Transverse colon (tissue), 4 donors: ENCODE data around the gene AZIN2.

DNA sequence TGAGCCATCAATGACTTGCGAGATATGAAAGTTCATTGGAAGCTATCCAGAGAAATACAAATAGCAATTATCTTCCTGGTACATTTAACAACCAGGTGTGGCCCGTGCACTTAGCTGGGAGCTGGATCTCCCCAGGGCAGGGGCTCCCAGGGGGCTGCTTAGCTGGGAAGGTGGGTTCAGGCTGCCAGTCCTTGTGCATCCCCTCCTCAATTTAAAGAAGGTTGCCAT is 3.6 kb upstream of the TMEM54 start:
- PRO-cap = unidirectional peak, plus-strand start at position 87 of the sequence; unidirectional peak, plus-strand start at position 113 of the sequence
- RAMPAGE, long total RNA, 4 experiments = start-site peak on the plus strand in 1 of 4 experiments, centred at position 96 of the sequence, 7 reads per replicate

DNA sequence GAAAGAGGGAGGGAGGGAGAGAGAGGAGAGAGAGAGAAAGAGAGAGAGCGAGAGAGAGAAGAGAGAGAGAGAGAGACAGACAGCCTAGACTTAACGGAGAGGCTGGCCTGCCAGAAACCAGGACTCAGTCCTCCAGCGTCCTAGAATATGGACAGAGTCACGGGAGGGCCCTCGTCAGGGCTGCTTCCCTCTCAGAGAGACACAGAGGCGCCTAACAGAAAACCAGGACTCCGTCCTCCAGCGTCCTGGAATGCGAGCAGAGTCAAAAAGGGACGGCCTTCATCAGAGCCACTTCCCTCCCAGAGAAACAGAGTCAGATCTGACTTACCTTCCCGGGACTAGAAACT is 24.6 kb upstream of the TMEM54 start:
- PRO-cap = no peak
- RAMPAGE, long total RNA, 4 experiments = no peak in any of the 4 experiments

DNA sequence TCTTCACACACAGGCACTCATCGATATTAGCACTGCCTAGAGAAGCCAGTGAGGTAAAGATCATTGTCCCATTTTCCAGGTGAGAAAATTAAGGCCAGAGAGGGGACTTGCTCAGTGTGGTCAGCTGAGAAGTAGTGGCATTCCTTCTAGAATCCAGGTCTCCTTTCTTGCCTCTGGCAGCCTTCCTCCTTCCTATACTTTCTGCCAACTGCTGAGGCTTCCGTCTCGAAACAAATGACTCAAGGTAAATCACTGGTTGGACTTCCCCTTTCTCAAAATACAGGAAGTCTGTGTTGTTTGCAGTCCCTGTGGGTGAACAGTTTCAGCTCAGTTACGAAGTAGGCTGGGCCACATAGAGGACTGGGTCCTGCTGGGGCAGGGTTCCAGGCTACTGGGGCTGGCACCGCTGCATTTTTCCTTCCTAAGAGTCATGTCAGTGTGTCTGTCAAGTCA is 16.5 kb upstream of the RNF19B start:
- PRO-cap = bidirectional peak, plus-strand start at position 330 of the sequence, minus-strand start at position 236 of the sequence
- RAMPAGE, long total RNA, 4 experiments = no peak in any of the 4 experiments

GRCh38 chr1:33080760-33081641 is at the start of gene AZIN2:
TSS of gene AZIN2 (plus strand) at chr1:33081153.
- PRO-cap = bidirectional peak, plus-strand start at chr1:33081155, minus-strand start at chr1:33080977
- RAMPAGE, long total RNA, 4 experiments = start-site peak on the plus strand in 2 of 4 experiments, at chr1:33081147-33081153 at its widest, 91 to 164 reads per replicate

DNA sequence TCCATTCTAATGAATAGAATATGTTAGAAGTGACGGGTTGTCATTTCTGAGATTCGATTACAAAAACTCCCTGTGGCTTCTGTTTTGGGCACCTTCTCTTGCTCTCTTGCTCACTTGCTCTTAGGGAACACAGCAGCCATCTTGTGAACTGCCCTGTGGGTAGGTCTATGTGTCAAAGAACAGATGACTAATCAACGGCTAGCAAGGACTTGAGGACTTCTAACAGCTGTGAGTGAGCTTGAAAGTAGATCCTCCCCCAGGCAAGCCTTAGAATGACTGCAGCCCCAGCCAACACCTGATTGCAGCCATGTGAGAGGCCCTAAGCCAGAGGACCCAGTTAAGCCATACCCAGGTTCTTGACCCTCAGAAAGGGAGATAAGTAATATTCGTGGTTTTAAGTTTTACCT is 49.4 kb downstream of the AZIN2 start:
- PRO-cap = no peak
- RAMPAGE, long total RNA, 4 experiments = no peak in any of the 4 experiments

DNA sequence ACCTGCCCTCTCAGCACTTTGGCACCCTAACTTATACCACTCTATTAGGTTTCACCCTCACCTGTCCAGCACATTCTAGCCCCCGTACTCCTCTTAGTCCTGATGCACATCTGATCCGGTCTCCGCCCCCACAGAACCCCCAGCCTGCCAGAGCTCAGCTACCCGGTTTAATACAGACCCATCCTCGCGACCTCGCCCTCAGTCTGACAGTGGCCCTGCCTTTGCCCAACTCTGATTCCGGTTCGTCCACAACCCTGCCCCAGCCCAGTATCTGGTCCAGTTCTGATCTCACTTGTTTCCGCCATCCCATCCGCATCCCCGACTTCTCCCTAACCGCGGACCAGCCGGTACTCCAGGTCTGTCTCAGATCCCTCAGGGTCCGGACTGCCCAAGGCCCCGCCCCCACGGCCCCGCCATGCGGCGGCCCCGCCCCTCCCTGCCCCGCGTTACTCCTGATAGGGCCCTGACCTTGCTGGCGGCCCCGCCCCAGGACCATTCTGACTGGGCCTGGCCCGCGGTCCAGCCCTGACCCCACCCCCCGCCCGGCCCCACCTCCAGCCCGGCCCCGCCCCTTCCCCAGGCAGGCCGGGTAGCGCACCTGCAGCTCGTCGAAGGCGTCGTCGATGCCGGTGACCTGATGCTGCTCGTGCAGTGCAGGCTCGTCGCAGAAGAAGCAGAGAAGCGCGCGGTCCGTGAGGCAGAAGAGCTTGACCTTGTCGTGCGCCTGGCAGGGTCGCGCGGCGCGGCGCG is 1.2 kb downstream of the TRIM62 start:
- PRO-cap = bidirectional peak, plus-strand start at position 623 of the sequence, minus-strand start at position 352 of the sequence
- RAMPAGE, long total RNA, 4 experiments = no peak in any of the 4 experiments

GRCh38 chr1:33181177-33181825 is 542 bp downstream of the TRIM62 start:
- PRO-cap = unidirectional peak, plus-strand start at chr1:33181482
- RAMPAGE, long total RNA, 4 experiments = no peak in any of the 4 experiments

DNA sequence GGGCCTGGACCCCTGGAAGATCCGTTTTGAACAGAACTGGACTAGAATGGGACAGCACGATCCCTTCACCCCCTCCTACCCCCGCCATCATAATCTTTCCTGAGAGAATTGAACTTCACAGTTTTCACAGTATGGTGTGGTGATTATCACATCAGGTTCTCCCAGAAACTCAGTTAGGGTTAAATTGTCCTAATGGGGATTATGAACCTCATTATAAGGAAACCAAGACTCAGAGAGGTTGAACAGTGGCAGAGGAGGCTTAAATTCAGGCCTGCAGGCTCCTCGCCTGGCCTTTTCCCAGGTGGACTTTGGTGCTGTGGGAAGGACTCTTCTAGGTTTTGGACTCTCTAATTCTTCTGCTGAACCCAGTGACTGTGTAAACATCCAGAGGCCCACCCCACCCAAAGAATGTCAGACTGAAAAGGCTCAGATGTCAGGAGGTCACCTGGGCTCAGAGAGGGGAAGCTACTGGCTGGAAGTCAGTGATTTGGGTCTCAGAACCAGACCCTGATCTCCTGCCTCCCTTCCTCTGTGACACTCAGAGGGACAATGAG is 2.4 kb downstream of the ZNF362 start:
- PRO-cap = no peak
- RAMPAGE, long total RNA, 4 experiments = no peak in any of the 4 experiments

GRCh38 chr1:33301010-33301466 is 19.9 kb downstream of the A3GALT2 start:
- PRO-cap = no peak
- RAMPAGE, long total RNA, 4 experiments = no peak in any of the 4 experiments

GRCh38 chr1:33332065-33333221 is 11.5 kb upstream of the A3GALT2 start:
- PRO-cap = no peak
- RAMPAGE, long total RNA, 4 experiments = start-site peak on the minus strand in 1 of 4 experiments, at chr1:33332305-33332475 at its widest, 25 reads per replicate

DNA sequence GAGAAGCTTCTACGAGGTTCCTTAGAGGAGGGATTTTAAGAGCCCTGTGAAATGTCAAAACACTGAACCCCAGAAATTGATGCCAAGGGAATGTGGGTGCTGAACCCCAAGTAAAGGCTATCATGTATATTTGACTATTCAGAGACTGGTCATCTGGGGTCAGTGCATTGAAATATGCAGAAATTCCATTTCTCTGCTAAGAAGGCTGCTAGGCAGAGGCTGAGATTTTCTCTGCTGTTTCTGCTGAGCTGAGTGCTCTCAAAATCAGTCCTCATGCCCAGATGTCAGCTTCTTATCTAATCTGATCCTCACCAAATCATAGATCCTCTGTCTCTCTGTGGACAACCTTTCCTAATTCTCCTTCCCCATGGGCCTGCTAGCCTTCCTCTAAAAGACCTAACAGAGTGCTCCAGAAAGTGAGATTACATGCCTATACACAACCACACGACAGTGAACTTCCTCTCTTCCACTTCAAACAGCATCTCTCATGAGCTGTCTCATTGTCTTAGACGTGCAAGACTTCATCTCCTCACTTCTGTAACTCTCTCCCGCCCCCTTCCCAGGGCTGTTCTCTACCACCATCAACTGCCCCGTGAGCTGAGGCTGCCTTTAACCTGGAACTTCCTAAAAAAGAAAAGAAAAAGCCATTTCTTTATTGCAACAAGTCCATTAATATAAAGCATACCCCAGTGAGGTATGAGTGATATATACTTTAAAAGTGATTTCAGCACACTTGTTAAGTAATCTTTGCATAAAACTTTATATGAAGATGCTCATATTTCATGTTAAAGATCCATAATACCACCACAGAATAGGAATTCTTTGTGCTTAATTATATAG is 14.1 kb upstream of the A3GALT2 start:
- PRO-cap = no peak
- RAMPAGE, long total RNA, 4 experiments = start-site peak on the minus strand in 2 of 4 experiments, centred at positions 316 to 641 of the sequence, 12 to 16 reads per replicate

DNA sequence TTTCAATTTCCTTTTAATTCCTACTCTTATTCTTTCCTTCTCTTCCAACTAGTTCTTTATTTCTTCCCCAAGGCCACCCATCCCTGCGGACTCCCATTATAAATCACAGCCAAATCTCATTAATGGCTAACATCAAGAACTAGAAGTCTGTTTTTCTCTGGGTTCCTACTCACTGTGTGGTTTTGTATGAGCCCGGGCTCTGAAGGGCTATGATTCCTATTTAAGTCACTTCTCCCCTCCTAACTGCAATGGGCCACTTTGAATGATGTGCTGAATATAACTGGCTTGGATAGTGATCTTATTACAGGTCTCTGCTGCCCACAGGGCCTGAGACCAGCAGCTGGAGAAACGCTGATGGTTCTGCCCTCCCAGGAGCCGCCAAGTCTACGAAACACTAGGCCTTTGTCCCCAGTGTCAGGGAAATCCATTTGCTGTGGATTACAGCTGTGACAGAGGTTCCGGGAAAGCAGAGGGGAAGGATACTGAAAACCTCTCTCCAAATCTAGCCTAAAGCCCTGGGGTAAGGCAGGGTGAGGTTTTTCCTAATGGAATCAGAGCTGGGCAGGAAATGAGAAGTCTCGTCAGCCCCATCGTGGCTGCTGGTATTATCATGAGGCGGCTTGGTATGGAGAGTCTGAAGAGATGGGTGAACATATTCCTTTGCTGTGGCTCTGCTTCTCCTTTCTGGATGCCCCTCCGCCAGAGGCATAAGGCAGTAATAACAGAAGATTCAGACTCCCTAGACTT is 48.3 kb downstream of the PHC2 start:
- PRO-cap = no peak
- RAMPAGE, long total RNA, 4 experiments = no peak in any of the 4 experiments

DNA sequence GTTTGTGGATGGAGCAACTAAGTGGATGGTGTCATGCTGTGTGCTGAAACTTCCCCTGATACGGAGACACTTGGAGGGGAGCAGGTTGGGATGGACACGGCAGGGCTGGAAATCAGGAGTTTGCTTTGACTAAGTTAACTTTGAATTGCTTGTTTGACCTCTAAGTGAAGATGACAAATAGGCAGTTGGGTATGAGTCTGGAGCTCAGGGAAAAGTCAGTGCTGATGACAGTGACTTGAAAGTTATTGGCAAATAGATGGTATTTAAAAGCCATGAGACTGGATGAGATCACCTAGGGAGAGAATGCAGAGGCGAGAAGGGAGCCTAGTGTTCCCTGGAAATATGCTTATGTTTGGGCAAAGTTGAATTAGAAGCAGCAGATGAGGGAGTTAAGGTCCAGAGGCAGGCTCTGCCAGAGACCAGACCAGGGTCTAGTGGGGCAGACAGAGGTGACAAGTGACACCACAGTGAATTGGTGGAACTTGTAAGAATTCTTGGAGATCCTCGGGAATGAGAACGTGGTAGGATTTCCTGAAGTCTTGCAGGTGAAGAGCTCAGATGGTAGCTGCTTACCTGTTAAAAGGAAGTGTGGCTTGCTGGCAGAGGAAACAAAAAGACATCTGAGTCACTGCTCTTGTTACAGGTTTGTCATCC is 12.6 kb upstream of the ZSCAN20 start:
- PRO-cap = no peak
- RAMPAGE, long total RNA, 4 experiments = no peak in any of the 4 experiments

- PRO-cap = no peak
- RAMPAGE, long total RNA, 4 experiments = no peak in any of the 4 experiments
Observed at GRCh38 chr1:33470470-33471216, 1.8 kb upstream of the ZSCAN20 start.

DNA sequence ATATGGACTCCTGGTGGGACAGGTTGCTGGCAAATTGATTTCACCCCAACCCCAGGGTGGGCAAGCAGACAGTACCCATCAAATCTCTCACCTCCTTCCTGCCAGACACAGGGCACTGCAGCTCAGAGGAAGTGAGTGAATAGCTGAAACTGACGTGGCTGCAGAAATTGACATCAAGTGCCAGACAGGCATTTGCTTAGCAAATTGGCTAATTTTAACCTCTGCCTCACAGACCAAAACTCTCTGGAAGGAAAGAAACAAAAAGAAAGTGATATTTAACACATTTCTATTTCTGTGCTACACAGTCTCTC is 39.0 kb downstream of the HMGB4 start:
- PRO-cap = unidirectional peak, minus-strand start at position 133 of the sequence
- RAMPAGE, long total RNA, 4 experiments = no peak in any of the 4 experiments

DNA sequence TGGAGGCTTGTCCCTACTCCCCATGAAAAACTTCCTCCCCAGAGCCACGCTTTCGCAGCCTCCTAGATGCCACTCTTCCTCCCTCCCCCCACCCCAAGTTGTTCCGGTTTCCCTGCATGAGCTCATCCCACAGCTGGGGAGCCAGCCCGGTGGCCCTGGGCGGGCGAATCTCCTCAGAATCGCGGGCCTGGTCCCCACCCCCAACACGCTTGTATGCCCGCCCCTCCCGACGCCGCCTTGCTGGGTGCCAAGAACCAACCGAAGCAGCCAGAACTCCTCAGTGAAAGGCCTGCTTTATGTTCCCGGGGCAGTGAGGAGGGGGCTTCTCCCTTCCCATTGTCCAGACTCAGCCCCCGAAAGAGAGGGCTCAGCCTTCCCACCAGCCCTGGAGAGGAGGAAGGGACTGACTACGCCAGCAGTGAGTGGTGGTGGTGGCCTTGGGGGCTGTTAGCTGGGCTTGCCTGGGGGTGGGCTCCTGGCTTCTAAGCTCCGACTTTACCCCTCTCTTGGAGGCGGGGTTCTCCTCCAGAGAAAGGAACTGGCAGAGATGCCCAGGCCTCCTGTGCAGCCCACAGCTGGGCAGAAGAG is 1.8 kb upstream of the CSMD2 start:
- PRO-cap = no peak
- RAMPAGE, long total RNA, 4 experiments = no peak in any of the 4 experiments

DNA sequence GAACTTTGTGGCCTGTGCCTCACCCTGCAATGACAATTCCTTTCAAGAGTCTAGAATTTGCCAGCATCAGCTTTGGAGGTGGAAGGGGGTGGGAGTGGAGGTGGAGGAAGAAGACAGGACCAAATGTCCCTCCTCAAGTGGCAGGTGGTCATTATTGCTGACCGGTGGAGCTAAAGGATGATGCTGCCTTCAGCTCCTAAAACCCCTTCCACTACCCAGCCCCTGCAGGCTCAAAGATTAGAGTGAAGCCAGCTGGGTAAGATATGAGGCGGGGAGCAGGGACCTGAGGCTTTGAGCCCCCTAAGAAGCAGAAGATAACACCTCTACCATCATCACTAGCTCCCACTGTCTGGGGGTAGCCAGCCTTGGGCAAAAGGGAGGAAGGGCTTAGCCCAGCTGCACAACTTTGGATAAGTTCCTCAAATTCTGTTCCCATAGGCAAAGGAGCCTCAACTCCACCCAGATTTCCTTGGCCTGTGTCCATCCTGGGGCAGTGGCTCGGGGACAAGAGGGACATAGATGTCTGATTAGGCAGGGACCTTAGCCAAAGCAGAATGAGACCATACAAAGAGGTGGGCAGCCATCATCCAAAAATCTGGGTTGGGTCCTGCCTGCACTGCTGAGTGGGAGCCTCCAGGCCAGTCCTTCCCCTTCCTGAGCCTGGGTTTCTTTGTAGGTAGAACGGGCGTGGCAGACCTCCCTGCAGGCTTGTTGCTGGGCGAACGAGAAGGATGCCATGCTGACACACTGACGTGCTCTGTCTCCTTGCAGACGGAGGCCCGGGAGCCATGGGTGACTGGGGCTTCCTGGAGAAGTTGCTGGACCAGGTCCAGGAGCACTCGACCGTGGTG is 852 bp downstream of the GJA4 start:
- PRO-cap = no peak
- RAMPAGE, long total RNA, 4 experiments = no peak in any of the 4 experiments

- PRO-cap = no peak
- RAMPAGE, long total RNA, 4 experiments = no peak in any of the 4 experiments
Observed at GRCh38 chr1:34984080-34984352, 1.1 kb downstream of the TMEM35B start.

DNA sequence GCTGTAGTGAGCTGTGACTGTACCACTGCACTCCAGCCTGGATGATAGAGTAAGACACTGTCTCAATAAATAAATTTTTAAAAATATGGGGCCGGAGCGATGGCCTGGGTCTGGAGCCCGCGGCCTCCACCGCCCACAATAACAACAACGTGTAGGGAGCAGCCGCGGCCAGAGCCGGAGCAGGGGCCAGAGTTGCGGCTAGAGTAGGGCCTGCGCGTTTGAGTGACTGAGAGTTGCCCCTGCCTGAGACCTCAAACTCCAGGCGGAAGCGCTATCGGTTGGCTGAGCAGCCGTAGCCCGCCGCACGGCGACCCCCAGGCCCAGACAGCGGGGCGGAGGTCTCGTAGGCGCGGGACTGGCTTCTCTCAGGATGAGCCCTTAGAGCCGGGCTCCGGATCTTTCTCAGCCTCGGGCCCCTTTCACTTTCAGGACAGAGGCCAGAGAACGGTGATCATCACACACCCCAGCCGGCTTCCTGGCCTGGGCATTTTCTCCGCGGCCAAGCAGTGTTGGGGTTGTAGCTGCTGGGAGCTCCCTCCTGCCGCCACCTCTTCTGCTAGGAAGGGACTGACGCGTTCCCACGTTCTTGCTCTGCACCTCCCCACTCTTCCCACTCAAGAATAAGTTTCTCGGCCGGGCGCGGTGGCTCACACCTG is 41.6 kb downstream of the ZMYM1 start:
- PRO-cap = no peak
- RAMPAGE, long total RNA, 4 experiments = no peak in any of the 4 experiments

DNA sequence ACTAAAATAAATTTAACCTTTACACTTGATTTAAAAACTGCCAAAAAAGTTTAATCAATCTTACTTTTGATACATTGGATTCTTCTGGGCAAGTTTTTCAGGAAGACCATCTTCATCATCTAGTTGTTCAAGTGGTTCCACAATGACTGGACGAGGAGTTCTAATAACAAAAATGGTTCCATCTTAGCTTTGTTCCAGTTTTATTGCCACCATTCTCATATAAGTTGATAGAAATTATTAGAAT is 2.6 kb downstream of the SFPQ start:
- PRO-cap = no peak
- RAMPAGE, long total RNA, 4 experiments = start-site peak on the minus strand in 1 of 4 experiments, centred at position 108 of the sequence, 423 reads per replicate